GM12892 (cell line): ENCODE data around the gene UCHL1.

DNA sequence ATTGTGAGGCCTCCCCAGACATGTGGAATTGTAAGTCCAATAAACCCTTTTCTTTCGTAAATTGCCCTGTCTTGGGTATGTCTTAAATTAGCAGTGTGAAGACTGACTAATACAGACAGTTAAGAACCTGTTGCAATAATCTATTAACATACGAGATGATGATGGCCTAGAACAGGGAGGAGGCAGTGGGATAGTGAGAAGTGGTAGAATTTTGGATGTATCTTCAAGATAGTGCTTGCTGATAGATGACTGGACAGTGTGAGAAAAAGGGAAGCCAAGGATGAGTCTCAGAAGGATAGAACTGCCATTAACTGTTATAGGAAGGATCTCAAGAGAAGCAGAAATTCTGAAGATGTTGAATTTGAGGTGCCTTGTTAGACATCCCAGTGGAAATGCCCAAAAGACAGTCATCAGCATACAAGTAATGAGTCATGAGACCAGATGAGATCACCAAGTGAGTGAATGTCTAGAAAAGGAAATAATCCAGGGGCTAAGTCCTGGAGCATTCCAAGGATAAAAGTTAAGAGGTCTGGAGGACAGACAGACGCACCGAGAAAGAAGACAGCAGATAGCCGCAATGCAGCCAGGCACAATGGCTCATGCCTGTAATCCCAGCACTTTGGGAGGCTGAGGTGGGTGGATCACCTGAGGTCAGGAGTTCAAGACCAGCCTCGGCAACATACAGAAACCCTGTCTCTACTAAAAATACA is 38.9 kb upstream of the UGDH start:
- RRBS = no CpG with 5 or more reads among the region's 6 CpGs

- RRBS = no CpG with 5 or more reads among the region's 2 CpGs
Measured at GRCh38 chr4:39634950-39635540, 3.6 kb downstream of the SMIM14 start.

DNA sequence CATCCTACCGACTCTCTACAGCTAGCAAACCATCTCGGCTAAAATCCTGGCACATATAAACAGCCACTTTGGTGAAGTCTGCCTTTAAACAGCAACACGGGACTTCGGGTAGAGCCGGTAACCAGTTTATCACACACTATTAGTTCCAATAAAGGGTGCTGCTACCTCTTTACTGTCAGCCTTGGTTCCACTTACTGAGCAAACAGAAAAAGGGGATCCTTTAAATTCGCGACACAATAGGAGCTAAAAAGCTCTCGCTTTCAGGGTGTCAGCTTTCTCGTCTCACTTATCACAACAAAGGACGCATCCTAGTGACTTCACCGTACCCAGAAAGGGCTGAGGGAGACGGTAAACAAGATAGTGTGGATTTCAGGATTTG is 678 bp downstream of the SMIM14 start:
- RRBS = no CpG with 5 or more reads among the region's 12 CpGs

DNA sequence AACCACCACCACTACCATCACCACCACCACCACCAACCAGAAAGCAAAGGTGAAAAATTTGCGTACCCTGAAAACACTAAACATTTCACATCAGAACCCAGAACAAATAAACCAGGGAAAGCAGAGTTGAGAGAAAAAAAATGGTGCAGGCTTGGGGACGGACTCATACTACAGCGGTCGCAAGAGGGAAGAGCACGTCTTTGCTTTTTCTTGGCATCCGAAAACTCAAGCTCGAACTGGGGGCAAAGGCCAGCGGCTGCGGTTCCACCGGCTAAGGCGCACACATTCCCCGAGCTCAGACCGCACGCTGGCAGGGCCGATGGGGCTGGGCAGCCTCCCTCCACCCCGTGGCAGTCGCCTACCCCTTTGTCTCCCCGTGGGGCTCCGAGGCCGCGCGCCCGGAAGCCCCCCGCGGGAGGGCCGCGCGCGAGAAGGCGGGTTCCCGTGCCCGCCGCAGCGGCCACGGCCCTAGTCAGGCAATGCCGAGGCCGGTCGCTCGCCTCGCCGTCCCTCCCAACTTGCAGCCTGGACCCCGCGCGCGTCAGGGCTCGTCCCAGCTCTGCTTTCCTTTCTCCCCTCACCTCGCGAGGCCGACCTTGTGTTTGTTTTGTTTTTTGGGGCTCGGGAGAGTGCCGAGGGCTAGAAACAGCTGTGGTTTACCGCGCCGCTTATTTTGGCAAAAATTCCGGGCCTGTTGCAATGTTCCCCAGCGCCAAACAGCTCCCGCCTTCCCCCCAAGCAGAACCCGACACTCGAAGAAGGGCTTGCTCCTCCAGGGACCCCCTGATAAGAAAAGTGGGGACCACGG is 739 bp upstream of the N4BP2 start:
- RRBS = 4% methylated on average over 4 of the region's 60 CpGs

GRCh38 chr4:40195987-40196635 is 720 bp upstream of the RHOH start:
- RRBS = no CpG with 5 or more reads among the region's 14 CpGs

DNA sequence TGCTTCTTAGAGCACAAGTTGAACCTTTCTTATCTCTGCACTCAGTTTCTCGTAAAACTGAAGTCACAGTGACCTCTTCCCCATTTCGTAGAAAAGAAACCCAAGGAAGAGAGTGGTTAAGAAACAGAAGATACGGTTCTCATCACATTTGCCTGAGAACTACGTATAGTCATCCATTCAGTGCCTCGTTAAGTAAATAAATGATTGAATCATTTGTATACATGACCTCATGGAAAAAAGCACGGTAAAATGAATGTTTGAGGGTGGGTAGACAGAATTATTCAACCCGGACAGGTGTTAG is 4.1 kb downstream of the RHOH start:
- RRBS = no CpG with 5 or more reads among the region's 7 CpGs

DNA sequence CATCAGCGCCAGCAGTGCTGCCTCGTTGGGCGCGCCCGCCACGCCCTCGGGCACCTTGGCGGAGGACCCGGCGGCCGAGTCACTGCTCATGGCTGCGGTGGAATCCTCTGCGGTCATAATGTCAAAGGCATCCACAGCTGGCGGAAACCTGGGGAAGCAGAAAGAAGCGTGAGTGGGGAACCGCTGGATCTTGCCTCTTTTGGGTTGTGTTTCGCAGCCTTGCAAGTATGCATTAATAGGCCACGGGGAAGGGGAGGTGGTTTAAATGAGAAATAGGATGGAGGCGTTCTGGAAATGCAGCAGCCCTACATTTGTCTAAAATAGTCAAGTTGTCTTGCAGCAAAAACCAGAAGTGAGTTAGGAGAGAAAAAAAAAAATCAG is 103.6 kb downstream of the CHRNA9 start:
- RRBS = no CpG with 5 or more reads among the region's 19 CpGs

GRCh38 chr4:40490681-40491221 is 138.9 kb downstream of the RBM47 start:
- RRBS = no CpG with 5 or more reads among the region's 11 CpGs

DNA sequence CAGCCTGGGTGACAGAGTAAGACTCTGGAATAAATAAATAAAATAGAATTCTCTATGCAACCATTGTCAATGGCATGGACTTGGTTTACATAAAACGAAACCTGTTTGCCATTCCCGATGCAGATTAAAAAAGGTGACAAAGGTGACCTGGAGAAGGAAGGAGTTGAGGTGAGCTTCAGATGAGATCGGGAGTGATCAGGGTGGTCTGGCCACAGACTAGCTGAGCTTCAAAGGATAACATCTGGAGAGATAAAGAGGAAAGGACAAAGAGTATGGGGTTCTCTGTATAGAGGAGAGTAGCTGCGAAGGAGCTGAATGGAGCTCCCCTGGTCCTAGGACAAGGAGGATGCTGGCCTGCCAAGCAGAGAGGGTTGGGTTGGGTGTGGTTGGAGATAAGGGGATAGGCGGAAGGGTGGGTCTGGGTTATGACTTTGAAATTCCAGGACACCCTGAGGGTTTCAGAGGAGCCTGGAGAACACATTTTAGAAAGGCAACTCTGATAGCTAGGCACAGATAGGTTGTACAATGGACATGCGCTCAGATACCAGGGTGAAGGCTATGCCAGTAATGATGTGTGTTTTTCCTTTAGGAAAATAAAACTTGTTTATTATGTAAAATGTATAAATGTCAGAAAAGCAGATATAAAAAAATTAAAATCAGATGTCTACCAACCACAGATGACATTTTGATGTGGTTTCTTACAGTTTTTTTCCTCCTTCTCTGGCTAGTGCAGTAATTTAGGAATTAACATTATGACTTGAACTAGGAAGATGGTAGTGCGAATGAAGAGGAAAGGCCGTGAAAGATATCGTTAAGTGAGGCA is 98.4 kb downstream of the RBM47 start:
- RRBS = no CpG with 5 or more reads among the region's 9 CpGs

- RRBS = no CpG with 5 or more reads among the region's 7 CpGs
Measured at GRCh38 chr4:40625185-40625704, 4.4 kb downstream of the RBM47 start.

DNA sequence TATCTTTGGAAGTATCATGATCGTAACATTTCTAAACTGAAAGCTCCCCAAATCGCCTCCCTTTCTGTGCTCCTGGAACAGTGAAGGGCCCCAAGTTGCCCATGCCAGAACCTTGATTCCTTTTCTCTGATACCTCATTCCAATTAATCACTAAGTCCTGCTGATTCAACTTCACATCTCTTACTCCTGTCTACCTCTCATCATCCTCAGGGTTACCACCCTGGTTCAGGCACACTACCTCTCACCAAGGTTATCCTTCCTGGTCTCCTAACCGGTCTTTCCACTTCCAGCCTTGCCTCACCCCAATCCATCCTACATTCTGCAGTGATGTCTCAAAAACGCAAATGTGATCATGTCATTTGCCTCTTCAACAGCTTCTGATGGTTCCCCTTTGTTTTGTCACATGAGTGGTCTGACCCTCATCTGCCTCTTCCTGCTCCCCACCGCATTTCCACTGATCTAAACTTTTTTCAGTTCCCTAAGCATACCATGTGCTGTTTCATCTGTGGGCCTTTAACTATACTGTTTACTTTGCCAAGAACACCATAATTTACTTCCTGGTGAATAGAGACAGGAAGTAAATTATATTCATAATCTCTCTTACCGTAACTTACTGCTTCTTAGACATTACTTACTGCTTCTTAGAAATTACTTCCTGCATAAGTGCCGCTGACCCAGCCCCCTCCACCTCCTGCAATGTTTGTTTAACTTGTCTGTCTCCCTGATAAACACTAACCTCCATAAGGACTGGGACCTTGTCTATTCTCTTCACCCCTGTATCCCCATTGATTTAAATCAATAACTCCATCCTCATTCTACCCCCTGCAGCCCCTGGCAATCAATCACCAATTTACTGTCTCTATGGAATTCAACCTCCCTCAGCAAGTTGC is 27.1 kb upstream of the NSUN7 start:
- RRBS = no CpG with 5 or more reads among the region's 7 CpGs

DNA sequence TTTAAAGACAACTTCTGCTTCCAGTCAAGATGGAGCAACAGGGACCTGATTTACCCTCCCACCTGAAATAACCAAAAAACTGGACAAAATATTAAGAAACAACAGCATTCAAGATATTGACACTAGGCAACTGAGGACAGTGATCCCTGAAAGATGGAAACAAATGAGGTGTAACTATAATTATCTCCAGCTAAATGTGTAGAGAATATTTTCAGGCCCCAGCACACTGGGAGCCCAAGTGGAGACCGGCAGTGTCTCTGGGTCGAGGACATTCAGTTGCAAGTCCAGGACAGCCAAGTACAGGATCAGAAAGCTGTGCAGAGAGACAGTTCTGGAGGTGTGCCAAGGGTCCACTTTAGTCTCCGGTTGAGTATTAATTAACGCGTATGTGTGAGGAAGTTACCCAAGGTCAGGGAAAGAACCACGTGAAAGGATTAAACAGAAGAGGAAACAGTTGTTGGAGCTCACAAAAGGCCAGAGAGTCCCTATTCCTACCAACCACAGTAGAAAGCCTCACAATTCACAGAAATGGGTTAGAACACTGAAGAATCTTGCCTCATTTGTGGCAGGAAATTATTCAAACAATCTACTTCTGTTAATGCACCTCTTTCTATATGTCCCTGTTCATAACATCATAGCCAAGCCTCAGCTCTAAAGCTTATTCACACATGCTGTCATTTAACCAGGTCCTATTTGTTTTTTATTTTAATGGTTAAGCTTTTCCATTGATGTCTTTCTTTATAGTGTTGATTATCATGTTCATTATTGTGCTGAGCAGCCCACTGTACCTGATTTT is 18.0 kb upstream of the NSUN7 start:
- RRBS = no CpG with 5 or more reads among the region's 6 CpGs

DNA sequence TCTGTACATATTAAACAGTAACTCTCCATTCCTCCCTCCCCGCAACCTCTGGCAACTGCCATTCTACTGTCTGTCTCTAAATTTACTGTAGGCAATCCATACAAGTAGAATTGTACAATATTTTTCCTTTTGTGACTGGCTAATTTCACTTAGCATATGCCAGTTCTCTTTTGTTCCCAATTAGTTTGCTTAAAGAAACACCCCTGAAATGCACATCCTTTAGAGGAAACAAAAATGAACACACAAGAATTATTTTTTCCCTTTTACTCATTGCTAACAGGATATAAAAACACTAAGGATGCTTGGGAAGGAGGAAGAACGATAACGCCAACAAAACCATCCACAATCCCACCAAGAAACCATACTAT is 12.2 kb downstream of the APBB2 start:
- RRBS = no CpG with 5 or more reads among the region's 3 CpGs

DNA sequence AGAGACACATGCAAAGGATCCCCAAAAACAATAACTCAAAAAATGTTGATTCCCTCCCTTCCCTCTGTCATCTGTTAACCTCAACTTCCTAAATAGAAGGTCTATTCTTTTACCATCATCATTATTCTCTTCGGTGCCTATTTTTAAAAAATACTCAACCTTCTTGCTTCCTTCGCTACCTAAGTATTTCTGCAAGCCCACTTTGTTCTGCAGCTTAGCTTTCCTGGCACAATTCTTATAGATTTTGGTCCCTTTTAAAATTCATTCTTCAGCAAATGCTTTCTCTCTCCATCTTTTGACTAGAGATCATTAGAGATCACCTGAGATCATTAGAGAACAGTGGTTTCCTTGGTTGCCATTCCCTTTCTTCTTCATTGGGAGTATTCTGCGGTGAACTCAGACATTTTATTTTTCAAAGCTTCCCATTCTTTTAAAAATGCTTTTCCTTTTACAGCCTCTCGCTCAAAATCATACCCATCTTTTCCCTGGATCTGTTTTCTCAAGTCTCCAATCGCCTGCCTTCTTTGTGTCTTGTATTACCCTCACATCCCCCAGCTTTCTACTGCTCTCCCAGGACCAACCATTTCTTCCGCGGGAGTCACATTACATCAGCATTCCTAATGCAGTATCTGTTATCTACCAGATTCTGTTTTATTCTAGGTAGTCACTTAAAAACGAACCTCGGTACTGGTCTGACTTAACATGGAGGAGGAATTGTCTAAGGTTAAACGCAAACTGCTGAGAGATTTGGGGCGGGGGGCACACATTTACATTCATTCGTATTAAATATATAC is 766 bp upstream of the UCHL1 start:
- RRBS = no CpG with 5 or more reads among the region's 12 CpGs

GRCh38 chr4:41256559-41257083 is at the start of gene UCHL1:
UCHL1 (plus strand) TSS chr4:41256928.
- RRBS = 12% methylated on average over 14 of the region's 39 CpGs

GRCh38 chr4:41318757-41319197 is 62.0 kb downstream of the UCHL1 start:
- RRBS = no CpG with 5 or more reads among the region's 3 CpGs

- RRBS = no CpG with 5 or more reads among the region's 8 CpGs
Measured at GRCh38 chr4:41369570-41370315, 113.0 kb downstream of the UCHL1 start.

GRCh38 chr4:41427278-41428075 is 110.5 kb upstream of the LIMCH1 start:
- RRBS = no CpG with 5 or more reads among the region's 7 CpGs